SK-N-MC (cell line): ENCODE data around the gene RAB8B.

GRCh38 chr15:61906904-61907393, 153.3 kb downstream of the VPS13C start:
- RRBS, result no CpG with 5 or more reads among the region's 1 CpG

DNA sequence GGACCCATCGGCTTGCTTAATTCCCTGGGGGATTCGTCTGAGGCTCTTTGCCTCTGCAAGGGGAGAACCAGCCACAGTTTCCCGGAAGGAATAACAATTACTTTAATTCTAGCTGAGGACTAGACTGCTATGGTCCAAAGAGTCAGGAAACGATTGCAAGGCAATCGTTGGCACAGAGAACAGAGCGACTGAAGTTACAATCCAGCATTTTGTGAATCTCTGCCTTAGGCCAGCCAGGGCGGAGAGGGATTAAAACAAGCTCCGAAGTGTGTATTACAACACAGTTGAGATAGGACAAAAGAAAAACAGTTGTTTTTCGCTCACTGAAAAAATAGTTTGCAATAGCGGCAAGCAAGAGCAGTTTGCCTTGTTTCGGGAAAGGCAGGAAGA, 319 bp downstream of the C2CD4A start:
- RRBS, result no CpG with 5 or more reads among the region's 11 CpGs

- RRBS, result 3% methylated on average over 23 of the region's 66 CpGs
Measured at GRCh38 chr15:62067491-62068078, 808 bp downstream of the C2CD4A start.

- RRBS, result no CpG with 5 or more reads among the region's 5 CpGs
Measured at GRCh38 chr15:62087286-62088263, 20.8 kb downstream of the C2CD4A start.

DNA sequence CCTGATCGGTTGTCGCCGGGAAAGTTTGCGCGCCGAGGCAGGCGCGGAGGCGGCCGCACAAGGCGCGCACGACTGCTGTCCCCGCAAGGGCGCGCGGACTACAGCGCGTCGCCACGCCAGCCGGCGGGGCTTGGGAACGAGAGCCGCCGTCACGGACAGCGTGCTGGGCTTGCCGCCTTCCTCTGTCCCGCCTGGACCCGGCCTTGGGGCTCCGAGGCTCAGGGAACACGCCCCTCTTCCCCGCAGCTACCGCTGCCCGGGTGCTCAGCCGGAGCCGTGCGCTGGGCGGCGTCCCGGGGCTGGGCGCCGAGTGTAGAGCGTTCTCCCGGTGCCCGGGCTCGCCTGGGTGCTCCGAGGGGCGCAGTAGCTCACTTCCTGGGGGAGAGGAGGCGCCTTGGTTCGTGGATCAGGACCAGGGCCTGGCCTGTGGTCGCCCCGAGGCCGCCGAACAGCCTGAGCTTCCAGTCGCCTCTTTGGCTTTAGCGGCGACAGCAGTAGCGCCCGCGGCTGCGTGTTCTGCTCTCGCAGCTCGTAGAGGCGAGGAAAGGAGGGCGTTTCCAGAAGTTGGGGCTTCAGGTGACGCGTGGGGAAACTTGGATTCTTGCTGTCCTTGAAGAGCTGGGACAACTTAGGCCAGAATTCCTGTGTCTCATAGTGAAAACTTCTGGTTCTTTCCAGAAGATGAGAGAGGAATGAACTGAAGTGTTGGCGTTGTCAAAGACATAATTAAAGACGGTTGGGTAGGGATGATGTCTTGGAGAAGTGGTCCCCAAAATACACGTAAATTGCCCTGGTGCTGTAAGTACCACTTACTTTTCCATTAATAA, 1.5 kb downstream of the TLN2 start:
- RRBS, result 2% methylated on average over 30 of the region's 72 CpGs

- RRBS, result no CpG with 5 or more reads among the region's 9 CpGs
Measured at GRCh38 chr15:62455651-62456049, 65.3 kb downstream of the TLN2 start.

DNA sequence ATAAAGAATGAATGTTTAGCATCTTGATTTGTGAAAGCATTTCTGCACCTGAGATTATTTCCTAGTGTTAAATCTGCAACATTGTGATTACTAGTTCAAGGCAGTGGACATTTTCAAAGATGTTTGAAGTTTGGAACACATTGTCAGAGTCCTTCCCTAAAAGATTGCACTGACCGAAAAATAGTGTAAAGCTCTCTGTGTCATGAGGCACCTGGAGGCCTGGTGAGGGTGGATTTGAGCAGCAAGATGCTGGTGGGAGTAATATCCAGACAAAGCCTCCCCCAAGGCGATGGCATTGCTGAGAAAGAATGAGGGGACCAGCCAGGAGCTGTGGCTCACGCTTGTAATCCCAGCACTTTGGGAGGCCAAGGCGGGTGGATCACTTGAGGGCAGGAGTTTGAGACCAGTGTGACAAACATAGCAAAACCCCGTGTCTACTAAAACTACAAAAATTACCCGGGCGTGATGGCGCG, 176.9 kb downstream of the TLN2 start:
- RRBS, result no CpG with 5 or more reads among the region's 9 CpGs

DNA sequence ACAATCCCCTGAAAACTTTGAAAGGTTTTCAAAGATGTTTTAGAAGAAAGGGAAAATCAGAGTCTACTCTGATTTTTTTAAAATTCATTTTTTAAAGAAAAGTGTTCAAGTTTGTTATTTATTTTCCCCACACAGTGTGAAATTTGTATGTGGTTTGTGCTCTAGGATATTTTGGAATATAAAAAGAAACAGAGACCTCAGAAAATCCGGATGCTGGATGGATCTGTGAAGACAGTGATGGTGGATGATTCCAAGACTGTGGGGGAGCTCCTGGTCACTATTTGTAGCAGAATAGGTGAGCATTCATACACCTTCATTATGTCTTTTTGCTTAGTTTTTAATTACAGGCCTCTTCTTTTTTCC, 261.5 kb downstream of the TLN2 start:
- RRBS, result no CpG with 5 or more reads among the region's 1 CpG

DNA sequence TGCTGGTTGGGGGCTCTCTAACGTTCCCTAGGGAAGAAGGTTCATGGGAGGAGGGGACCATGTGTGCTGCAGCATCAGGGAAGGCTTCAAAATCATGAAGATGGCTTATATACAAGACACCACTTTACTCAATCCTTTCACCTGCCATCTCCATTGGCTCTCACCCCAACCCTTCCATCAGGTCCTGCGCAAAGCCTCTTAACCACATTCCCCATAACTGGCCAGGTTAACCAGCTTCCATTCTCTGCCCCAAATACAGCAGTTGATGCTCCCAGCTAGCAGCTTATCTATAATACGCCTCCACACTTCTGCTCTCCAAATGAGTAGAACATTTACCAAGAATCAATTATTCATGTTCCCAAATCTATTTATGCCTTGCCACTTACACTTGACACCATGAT, 103.8 kb upstream of the TPM1 start:
- RRBS, result no CpG with 5 or more reads among the region's 3 CpGs

- RRBS, result no CpG with 5 or more reads among the region's 6 CpGs
Measured at GRCh38 chr15:62958389-62958949, 84.1 kb upstream of the TPM1 start.

GRCh38 chr15:63054111-63054792, 11.7 kb downstream of the TPM1 start:
- RRBS, result no CpG with 5 or more reads among the region's 5 CpGs

GRCh38 chr15:63065327-63066173, 23.0 kb downstream of the TPM1 start:
- RRBS, result no CpG with 5 or more reads among the region's 8 CpGs

- RRBS, result no CpG with 5 or more reads among the region's 6 CpGs
Measured at GRCh38 chr15:63071453-63072125, 29.0 kb downstream of the TPM1 start.

- RRBS, result no CpG with 5 or more reads among the region's 1 CpG
Measured at GRCh38 chr15:63134389-63134795, 12.7 kb downstream of the LACTB start.

- RRBS, result under 1% methylated on average over 6 of the region's 40 CpGs
Measured at GRCh38 chr15:63189464-63189855, at the start of gene RAB8B. Gene RAB8B, plus strand, starts transcription at chr15:63189606.

DNA sequence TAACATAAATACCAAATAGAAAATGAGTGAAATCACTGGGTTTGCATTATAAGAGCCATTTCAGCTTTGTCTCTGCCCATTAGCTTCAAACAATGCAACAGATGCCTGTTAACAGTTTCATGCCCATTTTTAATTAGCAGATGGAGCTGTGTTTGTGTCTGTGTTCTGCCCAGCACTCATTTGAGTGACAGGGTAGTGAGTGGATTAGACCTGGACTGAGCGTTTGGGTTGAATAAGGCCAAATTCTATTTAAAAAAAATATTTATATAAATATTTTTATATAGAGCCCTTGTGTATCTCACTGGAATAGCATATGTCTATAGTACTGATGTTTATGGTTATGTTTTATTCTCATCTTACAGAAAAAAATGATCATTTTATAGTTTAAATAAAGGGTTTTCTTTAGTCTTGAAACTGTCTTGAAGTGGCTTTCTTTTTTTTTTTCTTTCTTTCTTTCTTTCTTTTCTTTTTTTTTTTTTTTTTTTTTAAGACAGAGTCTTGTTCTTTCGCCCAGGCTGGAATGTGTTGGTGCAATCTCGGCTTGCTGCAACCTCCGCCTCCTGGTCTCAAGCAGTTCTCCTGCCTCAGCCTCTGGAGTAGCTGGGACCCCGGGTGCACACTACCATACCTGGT, 7.6 kb downstream of the RAB8B start:
- RRBS, result no CpG with 5 or more reads among the region's 5 CpGs

- RRBS, result no CpG with 5 or more reads among the region's 2 CpGs
Measured at GRCh38 chr15:63202945-63203302, 13.5 kb downstream of the RAB8B start.

- RRBS, result no CpG with 5 or more reads among the region's 1 CpG
Measured at GRCh38 chr15:63246890-63247577, 30.4 kb upstream of the APH1B start.

GRCh38 chr15:63276429-63276912, 934 bp upstream of the APH1B start:
- RRBS, result no CpG with 5 or more reads among the region's 7 CpGs

DNA sequence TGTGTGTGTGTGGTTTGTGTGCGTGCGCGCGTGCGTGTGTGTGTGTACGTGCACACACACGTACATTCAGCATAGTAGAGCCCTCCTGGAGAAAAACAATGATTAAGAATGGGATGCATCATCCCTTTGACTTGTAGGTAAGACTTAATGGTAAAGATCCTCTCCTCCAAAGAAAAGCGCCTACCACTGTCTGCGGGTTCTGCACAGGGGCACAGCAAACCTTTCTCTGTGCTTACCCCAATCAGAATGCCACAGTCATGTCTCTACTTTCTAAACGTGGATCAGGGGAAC, 673 bp downstream of the CA12 start:
- RRBS, result no CpG with 5 or more reads among the region's 10 CpGs